ENCODE measurements around the genes SLC35G2, CLDN18 and DBR1.

DNA sequence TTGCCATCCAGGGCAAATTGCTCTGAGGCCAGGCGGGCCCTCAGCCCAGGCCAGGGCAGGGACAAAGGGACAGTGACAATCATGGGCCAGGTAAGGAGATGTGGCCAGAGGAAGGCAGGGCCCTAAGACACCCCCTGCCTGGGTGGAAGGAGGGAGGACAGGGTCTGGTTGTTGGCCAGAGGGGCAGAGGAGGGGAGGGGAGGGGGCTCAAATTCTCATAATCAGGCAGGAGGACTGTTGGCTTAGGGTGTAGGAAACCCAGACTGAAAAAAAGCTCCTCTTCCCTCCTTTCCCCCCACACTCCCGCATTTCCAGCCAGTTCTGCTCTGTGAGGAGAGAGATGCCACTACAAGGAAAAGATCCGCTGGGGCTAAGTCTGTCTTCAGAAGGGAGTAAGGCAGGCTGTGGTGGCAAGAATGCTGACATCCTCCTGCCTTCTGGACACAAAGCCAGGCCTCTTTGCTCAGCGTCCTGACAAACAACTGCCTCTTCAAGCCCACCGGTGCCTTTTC lies 3.2 kb downstream of the EPHB1 start:
- PRO-cap: no peak

GRCh38 chr3:136103249-136103754 lies 92.8 kb downstream of the MSL2 start:
- PRO-cap: no peak

DNA sequence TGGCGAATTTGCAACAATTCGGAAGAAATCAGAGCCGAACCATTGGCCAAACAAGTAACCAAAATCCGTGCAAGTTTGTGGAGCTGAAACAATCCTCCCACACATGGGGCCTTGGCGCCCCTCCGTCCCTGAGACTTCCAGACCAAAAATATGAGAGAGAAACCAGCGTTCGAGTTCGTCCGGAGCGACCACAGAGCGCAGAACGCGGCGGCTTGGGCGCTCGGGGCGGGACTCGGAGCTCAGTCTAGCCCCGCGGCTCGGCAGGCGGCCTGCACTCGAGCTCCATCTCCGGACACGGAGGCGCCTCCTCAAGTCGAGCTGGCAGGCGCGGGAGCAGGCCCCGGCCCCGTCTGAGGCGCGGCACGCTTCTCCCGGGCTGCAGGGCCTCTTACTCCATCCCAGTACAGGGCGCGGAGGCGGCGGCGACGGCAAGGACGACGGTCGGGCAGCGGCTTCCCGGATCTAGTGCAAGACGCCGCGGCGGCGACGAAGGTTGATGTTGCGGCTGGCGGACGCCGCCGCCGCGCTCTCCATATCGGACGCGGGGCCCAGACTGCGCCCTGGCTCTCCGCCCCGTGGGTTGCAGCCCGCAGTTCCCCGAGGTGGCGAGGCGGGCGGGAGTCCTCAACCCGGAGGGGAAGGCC lies 823 bp downstream of the MSL2 start:
- PRO-cap: unidirectional peak, plus-strand start at position 273 of the sequence; bidirectional peak, plus-strand start outside the sequence, minus-strand start at position 596 of the sequence

GRCh38 chr3:136196685-136197487 lies 751 bp upstream of the MSL2 start:
- PRO-cap: bidirectional peak, plus-strand start at chr3:136196965, minus-strand start at chr3:136196855; bidirectional peak, plus-strand start at chr3:136197196, minus-strand start at chr3:136197085

GRCh38 chr3:136403865-136404862 lies 154.0 kb downstream of the PCCB start:
- PRO-cap: no peak

DNA sequence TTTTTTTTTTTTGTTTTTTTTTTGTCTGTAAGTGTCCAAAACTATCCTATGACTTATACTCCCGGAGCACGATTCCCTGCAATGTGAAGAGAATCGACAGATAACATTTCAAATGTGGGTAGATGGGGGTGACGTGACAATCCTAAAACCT lies 1.1 kb downstream of the STAG1 start:
- PRO-cap: no peak

DNA sequence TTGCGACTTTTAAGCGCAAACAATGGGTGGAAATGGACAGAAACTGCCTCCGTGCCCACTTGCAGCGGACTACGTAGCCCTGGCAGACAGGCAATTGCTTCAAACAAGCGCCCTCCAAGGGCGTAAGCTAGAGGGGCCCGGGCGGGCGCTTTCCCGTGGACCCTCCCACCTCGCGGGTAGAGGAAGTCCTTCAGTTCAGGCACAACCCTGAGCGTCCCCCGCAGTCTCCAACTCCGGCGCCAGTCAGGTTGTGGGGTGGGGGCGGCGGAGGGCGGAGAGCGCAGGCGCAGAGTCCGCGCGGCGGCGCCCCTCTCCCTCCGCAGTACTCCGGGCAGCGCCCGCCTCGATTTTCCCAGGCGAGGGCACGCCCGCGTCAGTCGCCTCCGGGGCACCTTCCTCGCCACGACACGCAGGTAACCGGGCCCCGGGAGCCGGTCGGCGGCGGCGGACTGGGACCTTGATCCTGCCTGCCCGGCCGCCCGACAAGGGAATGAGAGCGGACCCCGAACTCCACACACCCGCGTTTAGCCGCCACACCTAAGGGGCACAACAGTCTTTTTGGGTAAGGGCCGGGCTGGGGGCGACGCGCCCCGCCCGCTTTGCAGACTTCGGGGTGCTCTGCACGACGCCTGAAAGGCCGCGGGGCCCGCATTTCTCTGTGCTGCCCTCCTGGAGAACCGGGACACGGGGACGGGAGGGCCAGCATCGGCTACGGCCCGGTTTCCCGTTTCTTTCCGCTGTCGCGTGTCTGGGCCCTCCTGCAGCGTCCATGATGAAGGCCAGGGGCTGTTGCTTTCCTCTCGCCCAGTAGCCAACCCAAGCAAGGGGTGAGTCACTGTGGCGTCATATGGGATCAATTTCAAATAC lies at the start of gene SLC35G2:
Gene SLC35G2, plus strand, starts transcription at position 325 of the 867 bp plus-strand sequence.
- PRO-cap: bidirectional peak, plus-strand start at position 375 of the sequence, minus-strand start at position 253 of the sequence

GRCh38 chr3:136819669-136820685 lies 1.1 kb downstream of the SLC35G2 start:
- PRO-cap: bidirectional peak, plus-strand start at chr3:136819862, minus-strand start at chr3:136819777; unidirectional peak, minus-strand start at chr3:136820340

DNA sequence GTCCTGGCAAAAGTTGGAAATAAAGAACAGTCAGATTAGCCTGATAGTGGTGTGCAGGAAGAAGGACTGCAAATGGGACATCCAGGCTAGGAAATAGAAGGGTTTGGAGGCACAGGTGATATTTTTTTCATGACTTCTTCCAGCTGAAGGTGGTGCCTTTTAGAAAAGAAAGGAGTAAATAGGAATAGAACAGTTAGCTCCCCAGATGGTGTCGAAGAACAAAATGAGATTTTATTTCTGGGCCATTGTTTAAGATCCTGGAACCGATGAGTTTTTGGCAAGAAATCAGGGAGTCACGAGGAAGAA lies 9.9 kb upstream of the NCK1 start:
- PRO-cap: no peak

DNA sequence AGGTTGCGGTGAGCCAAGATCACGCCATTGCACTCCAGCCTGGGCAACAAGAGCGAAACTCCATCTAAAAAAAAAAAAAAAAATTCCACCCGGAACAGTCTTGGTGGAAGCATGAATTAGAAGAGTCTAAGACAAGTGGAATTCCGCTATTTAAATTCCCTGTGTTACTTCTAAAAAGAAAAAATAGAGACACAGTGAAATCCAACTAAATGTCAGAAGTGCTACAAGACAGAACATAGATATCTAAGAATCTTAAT lies 3.7 kb upstream of the IL20RB start:
- PRO-cap: no peak

DNA sequence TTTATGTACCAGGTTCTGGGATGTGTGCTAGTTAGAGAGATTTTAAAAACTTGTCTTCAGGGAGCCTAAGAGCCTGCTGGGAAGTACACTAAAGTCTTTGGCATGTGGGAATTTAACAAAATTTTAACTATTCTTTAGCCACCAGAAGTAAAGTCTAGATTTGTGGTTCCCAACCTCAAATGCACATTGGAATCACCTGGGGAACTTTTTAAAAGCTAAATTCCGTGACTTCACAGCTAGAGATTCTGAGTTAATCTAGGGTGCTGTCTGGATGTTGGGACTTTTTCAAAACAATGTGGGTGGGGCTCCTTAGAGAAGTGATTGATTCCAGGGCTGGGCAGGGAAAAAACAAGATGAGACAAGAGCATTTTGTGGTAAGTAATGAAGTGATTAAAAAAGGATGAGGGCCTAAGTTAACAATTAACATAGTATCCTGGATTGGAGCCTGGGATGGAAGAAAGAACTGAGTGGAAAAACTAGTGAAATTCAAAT lies 3.5 kb downstream of the IL20RB start:
- PRO-cap: no peak

DNA sequence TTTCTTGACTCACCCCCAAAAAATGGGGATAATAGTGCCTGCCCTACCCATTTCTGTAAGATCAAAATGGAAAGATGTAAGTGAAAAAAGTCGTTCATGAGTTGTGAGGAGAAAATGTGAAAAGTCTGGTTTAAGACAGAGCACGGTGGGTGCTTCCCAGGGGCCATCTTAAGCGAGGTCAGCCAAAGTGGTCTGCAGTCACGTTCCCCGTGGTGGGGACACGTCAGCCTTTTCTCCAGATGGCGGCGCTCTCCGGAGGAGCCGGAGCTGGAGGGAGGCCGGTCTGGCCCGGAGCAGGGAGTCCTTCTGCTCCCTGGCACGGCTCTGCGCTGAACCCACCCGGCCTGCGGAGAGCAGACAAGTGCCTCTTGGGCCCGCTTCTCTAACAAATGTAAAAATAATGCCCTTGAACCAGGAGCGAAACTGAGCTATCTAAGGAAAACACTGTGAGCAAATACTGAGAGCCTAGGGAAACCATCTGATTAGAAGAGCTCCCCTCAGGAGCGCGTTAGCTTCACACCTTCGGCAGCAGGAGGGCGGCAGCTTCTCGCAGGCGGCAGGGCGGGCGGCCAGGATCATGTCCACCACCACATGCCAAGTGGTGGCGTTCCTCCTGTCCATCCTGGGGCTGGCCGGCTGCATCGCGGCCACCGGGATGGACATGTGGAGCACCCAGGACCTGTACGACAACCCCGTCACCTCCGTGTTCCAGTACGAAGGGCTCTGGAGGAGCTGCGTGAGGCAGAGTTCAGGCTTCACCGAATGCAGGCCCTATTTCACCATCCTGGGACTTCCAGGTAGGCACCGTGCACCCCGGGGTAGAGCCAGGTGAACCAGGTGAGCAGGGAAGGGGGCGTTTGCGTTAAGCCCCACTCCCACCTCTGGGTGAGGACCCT lies at the start of gene CLDN18:
Gene CLDN18, plus strand, starts transcription at position 517 of the 896 bp plus-strand sequence.
- PRO-cap: no peak

- PRO-cap: no peak
These were observed 33.5 kb downstream of the DZIP1L start for GRCh38 chr3:138081660-138082504.

GRCh38 chr3:138161752-138162469 lies 12.8 kb downstream of the DBR1 start:
- PRO-cap: no peak

DNA sequence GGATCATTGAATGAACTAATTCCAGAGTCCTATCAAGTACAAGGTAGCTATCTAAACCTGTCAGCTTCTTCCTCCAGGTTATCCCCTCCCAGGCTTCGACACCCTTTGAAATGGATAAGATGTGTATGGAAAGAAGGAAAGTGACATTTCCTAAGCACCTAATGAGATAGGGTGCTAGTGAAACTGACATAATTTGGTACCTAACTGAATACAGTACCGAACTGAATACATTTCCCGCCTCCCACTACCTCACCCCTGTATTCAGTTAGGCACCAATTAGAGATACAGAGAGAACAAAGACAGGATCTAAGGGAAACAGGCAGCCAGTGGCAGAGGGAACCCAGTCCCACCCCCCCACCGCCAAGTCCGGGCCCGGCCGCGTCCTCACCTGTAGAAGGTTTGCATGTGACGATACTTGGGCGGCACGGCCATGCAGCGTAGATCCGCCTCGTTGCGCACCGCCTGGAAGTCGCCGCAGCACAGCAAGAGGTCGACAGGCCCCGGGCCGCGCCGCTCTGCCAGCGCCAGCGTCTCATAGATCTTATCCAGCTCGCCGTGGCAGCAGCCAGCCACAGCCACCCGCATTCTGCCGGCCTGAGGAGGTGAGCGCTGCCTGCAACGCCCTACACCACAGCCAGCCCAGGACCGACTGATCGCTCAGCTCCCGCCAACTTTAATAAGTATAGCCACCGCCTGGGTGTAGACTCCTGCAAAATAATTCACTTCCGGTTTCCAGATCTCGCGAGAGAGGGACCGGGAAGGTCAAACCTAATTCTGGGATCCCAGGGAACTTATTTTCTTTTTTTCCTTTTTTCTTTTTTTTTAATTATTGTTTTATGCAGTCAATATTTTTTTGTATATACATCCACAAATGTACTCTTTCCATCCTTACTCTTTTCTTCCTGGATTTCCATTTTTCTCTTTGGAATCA lies at the start of gene DBR1:
Gene DBR1, minus strand, starts transcription at position 711 of the 931 bp plus-strand sequence.
- PRO-cap: bidirectional peak, plus-strand start at position 734 of the sequence, minus-strand start at position 652 of the sequence

DNA sequence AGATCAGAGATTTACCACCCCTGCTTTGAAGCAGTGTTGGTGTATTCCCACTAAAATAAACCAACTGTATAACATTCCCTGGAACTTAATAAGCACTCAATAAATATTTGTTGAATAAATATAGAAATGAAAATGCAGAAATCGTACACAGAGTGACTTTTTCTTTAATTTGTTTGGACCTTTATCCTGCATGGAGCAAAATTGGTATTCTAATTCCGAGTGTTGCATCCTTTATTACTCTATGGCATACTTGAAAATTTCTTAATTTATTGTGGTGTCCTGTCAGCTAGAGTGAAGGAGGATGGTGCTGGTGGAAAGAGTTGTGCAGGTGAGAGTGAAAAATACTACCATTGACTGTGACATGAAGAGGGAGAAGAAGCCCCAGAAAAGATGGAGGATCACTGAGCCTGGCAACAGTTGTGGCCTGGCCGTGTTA lies 60.7 kb downstream of the ARMC8 start:
- PRO-cap: no peak

- PRO-cap: no peak
These were observed 24.4 kb downstream of the MRAS start for GRCh38 chr3:138372656-138373207.

DNA sequence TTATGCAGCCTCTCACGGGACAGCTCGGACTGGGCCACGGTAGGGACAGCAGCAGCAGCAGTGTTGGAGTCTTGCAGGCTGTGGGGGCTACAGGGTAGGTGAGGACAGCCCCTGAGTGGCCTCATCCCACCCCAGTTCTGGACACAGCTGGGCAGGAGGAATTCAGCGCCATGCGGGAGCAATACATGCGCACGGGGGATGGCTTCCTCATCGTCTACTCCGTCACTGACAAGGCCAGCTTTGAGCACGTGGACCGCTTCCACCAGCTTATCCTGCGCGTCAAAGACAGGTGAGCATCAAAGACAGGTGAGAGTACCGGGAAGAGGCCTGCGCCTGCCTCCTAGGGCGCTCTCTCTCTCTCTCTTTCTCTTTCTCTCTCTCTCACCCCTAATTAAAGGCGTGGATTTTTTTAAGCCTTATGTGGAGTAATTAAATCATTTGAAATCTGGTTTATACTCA lies 37.2 kb upstream of the ESYT3 start:
- PRO-cap: no peak

DNA sequence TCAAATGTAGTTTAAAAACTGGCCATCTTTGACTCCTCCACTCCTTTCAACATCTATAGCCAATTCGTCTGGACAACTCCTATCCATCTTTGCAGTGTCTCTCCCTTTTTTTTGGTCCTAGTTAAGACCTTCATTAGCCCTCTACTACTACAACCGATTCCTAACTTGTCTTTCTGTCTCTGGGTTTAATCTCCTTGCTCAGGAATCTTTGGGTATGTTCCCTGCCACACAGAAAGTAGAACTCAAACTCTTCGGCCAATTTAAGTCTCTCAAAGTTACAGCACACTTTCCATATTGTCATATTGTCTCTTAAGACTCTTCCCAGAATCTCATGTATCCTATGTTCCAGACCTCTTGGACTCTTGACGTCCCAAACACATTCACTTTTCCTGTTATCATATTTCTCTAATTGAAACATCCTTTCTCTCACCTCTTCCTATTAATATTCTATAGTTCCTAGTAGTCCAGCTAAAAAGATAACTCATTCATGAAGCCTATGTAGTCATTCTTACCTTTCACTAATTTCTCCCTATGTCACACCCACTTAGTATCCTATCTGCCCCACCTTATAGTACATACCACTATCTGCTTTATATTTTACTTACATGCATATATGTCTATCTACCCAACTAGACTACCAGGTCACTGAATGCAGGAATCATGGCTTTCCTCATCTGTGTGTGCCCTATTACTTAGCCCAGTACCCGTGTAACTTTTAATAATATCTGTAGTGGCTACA lies 59.1 kb downstream of the CEP70 start:
- PRO-cap: no peak

DNA sequence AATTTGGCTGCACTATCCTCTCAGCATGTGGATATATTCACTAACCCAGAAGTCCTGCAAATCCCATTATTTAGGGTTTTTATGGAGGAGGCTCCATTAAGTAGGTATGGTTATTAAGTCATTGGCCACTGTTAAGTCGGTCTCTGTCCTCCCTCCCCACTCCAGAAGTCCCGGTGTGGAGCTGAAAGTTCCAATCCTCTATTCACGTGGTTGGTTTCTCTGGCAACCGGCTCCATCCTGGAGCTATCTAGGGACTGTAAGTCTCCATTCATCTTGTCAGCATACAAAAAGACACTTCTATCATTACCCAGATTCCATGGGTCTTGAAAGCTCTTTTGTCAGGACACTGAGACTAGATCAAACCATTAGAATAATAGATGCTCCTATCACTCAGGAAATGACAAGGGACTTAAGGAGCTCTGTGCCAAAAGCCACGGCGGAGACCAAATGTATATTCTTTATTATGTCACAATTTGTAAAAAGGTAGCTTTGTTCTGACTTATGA lies 110.3 kb downstream of the PIK3CB start:
- PRO-cap: no peak